ENCODE results near the gene DNAJC30.

GRCh38 chr7:73593693-73594333 lies 15.4 kb upstream of the TBL2 start:
- RRBS = 58% methylated on average over 2 of the region's 13 CpGs

DNA sequence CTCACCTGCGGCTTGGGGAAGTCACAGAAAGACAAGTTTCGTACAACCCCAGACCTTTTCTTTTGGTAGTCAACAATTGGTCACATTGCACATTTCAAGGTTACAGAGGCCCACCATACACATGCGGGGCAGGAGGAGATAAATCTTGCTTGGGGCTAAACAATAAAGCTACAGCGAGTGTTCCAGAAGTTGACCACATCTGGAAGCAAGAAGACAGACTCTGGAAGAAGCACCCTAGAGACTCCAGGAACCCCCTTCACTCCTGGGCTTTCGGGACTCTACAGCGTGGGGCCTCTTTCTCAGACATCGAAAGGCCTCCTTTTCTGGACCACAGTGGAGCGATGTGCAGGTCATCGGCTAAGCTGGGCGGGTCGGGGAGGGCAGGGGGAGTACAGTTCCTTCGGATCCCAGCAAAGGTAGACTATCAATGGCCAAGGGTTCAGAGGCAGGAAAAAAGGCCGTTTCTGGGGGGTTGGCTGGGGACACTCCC lies 973 bp downstream of the DNAJC30 start:
- RRBS = no CpG with 5 or more reads among the region's 13 CpGs

DNA sequence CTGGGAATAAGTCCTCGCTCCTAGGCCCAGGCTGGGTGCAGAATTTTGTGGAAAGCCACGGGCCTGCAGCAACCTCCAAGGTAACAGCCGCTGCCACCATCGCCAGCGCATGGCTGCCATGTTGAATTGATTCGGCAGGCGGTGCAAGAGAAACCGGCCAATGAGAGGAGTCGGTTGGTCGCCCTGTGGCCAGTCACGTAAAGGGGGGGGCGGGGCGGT lies at the start of gene DNAJC30:
TSS of gene DNAJC30 (minus strand) at position 150 of the 219 bp plus-strand sequence.
- RRBS = 9% methylated on average over 3 of the region's 13 CpGs

DNA sequence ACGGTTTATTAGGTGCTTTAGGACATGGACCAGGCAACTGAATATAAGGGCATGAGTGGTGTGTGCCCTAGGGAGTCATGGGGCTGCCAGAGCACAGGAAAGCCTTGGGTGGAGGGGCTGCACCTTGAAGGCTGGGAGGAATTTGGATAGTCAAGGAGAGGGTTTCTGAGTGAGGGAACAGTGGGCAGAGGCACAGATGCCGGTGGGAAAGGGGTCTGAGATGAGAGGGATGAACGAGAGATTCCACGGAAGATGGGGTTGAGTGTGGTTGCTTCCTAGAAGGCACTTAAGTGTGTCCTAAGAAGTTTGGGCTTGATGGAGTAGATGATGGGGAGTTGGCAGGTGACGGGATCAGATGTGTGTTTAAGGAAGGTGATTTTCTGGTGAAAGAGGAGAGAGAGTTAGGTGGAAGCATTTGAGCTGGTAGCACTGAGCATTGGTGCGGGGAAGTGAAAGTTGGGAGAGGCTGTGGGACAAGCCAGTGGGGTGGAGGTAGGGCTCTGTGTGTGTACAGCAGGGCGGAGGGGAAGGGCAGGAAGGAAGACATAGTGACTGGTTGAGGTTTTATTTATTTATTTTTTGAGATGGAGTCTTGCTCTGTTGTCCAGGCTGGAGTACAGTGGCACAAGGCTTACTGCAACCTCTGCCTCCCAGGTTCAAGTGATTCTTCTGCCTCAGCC lies 6.2 kb downstream of the BUD23 start:
- RRBS = no CpG with 5 or more reads among the region's 7 CpGs

GRCh38 chr7:73742104-73743242 lies 3.9 kb upstream of the ABHD11 start:
- RRBS = 69% methylated on average over 8 of the region's 35 CpGs

- RRBS = no CpG with 5 or more reads among the region's 14 CpGs
Measured at GRCh38 chr7:74026540-74027206, 1.3 kb upstream of the ELN start.

DNA sequence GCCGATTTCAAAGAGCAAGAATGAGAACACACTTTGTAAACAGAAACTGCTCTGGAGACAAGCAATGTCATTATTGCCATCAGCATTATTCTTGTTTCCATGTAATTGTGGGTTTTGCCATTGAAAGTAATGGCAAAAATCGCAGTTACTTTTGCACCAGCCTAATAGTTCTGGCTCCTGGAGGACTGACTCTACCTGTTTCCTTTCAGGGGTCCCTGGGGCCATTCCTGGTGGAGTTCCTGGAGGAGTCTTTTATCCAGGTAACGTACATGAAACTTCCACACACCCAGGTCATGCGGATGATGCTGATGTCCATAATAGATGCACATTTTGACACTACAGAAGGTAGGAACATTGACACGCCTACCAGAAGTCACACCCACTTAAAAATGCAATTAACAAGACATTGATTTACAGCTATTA lies 7.2 kb downstream of the ELN start:
- RRBS = no CpG with 5 or more reads among the region's 5 CpGs

DNA sequence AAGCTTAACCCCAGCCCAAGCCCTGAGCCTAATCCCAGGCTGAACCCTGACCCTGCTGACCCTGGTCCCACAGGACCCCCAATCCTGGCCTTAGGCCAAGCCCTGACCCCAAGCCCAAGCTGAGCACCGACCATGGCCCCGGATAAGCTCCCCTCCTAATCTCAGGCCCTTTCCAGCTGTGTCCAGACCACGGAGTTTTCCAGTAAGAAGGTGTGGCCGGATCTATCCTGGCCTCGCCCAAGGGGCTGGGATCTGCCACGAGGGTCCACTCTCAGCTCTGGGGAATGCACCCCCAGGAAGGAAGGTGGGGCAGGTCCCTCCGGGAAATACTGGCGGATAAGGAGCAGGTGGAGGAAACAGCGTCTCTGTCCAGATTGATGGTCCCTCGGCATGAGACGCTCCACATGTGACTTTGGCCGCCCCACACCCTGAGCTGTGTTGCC lies 10.3 kb downstream of the ELN start:
- RRBS = 27% methylated on average over 5 of the region's 12 CpGs

DNA sequence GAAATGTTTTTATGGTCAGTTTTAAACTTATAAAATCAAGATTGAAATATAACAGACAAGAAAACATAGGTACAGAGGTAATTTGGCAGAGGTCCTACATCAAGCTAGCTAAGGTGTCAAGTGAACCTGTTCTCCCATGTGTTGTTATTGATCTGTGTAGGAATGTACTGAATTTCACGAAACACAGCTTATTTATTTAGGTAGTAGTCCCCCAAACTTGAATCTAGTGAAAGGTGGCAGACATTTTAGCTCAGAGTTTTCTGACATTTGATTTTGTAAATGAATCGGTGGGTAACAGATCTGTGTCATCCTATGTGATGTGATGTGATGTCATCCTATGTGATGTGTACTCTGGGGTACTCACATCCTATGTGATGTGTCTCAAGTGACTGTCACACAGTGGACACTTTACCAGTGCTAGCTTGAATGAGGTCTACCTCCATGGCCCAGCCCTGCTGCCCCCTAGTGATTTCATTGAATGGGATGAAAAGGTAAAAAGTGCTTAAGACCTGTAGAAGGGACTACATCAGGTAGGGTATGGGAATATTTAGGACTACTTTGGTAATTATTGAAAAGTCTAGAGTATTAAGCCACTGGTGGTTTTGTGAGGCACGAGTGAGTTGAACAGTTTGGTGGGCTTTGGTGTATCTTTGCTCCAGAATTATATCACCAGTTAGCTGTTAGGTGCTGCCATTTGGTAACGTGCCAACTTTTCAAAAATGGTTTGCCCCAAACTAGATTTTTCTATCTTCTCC lies 9.5 kb downstream of the EIF4H start:
- RRBS = no CpG with 5 or more reads among the region's 4 CpGs

- RRBS = no CpG with 5 or more reads among the region's 16 CpGs
Measured at GRCh38 chr7:74324757-74325477, 35.7 kb downstream of the CLIP2 start.

DNA sequence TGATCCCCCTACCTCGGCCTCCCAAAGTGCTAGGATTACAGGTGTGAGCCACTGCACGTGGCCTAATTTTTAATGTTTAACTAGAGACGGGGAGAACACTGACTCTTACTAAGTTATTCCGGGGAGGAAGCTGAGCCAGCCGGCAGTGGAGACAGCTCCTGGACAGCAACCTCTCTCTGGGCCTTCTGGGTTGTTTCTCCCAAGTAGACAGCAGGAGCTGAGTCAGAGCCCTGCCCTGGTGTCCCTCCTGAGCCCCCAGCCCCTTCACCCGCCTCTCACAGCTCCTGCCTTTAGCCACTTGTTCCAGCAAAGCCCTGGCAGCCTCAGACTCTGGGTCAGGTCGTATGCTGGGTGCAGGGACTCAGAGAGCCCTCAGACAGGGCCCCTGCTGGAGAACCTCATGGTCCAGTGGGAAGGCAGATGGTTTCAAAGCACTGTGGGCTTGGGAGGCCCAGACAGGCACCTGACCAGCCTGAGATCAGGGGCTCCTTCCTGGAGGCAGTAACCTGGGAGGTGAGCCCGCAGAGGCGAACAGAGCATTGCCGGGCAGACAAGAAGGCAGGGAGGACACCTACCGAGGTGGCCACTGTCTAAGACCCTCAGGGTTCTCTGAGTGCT lies 18.5 kb upstream of the GTF2IRD1 start:
- RRBS = no CpG with 5 or more reads among the region's 11 CpGs

DNA sequence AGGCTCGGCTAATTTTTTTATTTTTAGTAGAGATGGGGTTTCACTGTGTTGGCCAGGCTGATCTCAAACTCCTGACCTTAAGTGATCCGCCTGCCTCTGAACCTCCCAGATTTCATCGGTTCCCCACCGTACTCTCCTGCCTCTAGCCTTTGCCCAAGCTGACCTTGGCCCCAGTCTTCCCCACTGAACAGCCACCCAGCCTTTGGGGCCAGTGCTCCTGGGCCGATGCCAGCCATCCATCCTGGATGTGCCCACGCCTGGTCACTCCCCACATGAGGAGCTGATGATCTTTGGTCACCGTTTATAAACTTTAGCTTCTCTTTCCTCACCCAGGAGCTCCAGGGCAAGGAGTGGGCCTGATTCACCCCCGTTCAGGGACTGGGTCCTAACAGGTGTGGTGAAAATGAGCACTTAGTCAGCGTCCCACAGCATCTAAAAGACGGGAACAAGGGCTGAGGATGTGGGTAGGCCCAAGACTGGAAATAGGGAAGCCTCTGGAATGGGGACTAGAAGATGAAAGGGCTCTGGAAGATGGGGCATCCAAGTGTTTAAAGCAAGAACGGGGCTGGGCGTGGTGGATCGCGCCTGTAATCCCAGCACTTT lies 22.9 kb downstream of the GTF2IRD1 start:
- RRBS = no CpG with 5 or more reads among the region's 14 CpGs

DNA sequence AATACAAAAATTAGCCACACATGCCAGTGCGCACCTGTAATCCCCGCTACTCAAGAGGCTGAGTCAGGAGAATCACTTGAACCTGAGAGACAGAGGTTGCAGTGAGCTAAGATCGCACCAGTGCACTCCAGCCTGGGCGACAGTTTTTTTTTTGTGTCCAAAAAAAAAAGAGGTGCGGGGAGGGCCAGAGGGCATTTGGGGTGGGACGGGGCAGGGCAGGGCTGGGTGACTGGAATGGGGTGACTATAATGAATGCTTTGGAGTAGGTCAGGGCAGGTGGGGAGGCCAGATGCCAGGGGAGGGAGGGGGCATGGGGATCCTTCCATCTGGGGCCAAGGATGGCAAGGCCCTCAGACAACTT lies 23.5 kb downstream of the GTF2IRD1 start:
- RRBS = no CpG with 5 or more reads among the region's 6 CpGs

- RRBS = 88% methylated on average over 5 of the region's 22 CpGs
Measured at GRCh38 chr7:74513926-74514806, 60.5 kb downstream of the GTF2IRD1 start.

- RRBS = no CpG with 5 or more reads among the region's 7 CpGs
Measured at GRCh38 chr7:74569519-74569905, 88.0 kb upstream of the GTF2I start.

- RRBS = 54% methylated on average over 3 of the region's 15 CpGs
Measured at GRCh38 chr7:74627643-74628657, 29.6 kb upstream of the GTF2I start.

- RRBS = no CpG with 5 or more reads among the region's 4 CpGs
Measured at GRCh38 chr7:74655480-74655649, 2.2 kb upstream of the GTF2I start.

- RRBS = no CpG with 5 or more reads among the region's 28 CpGs
Measured at GRCh38 chr7:74656287-74656834, 1.2 kb upstream of the GTF2I start.

GRCh38 chr7:74690835-74691134 lies 33.3 kb downstream of the GTF2I start:
- RRBS = no CpG with 5 or more reads among the region's 8 CpGs

DNA sequence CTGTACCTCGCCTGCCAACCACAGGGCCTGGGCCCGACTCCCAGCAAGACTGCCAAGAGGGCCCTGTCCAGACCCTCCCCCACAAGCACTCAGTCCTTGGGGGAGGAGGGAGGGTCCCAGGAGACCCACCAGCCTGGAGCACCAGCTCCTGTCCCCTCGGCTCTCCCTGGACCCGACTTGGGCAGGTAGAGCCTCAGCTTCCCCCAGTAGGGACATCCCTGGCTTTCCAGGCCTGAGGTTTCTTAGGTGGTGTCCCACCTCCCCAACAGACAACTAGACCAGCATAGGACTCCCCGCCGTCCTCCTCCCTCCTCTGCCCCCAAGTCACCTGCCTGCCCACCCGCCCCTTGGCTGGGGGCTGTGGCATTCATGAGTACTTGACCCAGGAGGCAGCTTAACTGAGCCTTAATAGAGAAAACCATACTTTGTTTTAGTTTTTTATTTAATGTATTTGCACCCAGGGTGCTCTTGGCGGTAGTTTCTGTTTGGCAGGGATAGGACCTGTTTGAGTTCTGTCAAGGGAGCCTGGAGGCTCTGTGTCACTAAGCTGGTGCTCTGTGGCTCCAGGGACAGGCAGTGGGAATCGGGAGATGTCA lies 48.2 kb downstream of the RCC1L start:
- RRBS = no CpG with 5 or more reads among the region's 9 CpGs